Helper T cell (primary cell): ENCODE measurements around a stretch of chr2.

- PRO-cap, 2 experiments: no peak in any of the 2 experiments
Observed at GRCh38 chr2:648456-648680, 28.8 kb downstream of the TMEM18 start.

- PRO-cap, 2 experiments: no peak in any of the 2 experiments
Observed at GRCh38 chr2:694949-695611, 17.9 kb upstream of the TMEM18 start.

GRCh38 chr2:909484-910574 is 40.8 kb upstream of the SNTG2 start:
- PRO-cap, 2 experiments: no peak in any of the 2 experiments

DNA sequence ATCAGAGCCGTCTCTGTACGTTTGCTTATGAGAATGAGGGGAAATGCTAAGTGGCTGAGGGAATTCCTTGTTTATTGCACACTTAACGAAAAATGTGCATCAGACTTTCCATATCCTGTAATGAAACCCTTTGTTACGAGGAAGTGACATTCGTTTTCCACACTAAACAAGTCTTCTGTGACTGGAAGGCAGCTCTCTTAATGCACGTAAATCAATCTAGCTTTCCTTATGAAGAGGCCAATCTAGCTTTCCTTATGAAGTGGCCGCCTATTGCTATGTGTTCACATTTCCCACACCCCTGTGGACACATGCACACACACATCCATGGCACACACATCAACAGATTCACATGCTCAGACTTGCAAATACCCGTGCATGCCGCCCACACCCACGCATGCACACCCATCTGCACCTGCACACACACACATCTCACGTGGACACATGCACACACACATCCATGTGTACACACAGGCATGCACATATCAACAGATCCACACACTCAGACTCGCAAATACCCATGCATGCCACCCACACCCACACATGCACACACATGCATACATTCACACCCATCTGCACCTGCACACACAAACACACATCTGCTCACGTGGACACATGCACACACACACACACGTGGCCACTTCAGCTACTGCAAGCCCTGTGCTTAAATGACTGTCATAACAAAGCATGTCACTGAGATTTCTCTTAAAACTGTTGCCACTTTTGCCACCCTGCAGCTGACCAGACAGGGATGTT is 186.4 kb downstream of the SNTG2 start:
- PRO-cap, 2 experiments: no peak in any of the 2 experiments

DNA sequence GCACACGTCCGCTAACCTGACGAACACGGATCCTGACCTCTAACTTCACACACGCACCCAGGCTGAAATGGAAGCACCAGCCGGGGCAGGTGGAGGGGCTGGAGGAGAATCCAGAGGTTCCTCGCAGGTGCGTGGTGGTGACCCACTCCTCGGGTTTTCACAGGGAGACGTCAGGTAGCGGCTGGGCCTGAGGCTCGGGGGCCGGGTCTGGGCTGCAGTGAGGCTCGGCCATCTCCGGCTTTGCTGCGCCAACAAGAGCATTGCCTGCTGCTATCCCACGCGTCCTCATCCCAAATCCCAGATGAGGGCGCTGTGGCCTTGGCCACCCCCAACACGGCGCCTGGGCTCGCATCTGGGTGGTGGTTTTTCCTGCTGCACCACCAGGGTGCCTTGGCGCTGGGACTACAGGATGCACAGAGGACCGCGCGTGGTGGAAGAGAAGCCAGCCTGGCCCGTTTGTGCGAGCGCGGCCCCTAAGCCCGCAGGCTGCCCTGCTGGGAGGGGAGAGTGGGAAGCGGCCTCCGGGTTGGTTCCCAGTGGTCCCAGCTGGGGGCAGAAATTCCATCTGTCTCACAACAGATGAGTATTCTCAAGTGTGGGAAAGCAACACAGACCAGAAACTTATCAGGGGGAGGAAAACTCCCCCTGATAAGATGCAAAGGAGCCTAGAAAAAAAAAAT is 152.4 kb downstream of the PXDN start:
- PRO-cap, 2 experiments: no peak in any of the 2 experiments

GRCh38 chr2:1600767-1601408 is 143.4 kb downstream of the PXDN start:
- PRO-cap, 2 experiments: no peak in any of the 2 experiments

DNA sequence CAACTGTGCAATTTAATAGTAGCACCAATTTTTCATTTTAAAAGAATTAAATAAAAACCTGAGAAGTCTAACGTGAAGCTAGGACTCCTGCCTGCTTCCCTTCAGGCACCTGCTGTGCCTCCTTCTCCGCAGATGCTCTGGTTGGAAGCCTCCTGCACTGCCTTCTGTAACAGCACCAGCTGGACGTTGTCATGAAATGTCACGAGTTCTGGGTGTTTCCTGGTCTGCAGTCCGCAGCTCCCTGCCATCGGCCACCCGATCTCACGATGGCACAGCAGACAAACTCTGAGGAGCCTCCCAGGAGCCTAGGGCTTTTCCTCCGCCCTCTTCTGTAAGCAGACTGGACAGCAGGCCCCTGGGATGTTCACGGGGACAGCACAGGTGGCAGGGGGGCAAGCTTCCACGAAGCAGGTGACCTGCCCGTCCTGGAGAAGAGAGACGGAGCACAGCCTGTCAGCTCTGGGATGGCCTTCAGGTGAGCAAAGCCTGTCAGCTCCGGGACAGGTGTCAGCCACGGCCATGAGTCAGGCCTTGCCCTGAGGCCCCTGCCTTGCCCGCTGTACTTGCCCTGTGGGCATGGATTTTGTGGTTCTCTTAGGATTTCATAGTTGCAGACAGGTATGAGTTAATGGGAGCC is 110.3 kb downstream of the PXDN start:
- PRO-cap, 2 experiments: no peak in any of the 2 experiments

GRCh38 chr2:1704971-1705554 is 39.3 kb downstream of the PXDN start:
- PRO-cap, 2 experiments: no peak in any of the 2 experiments

DNA sequence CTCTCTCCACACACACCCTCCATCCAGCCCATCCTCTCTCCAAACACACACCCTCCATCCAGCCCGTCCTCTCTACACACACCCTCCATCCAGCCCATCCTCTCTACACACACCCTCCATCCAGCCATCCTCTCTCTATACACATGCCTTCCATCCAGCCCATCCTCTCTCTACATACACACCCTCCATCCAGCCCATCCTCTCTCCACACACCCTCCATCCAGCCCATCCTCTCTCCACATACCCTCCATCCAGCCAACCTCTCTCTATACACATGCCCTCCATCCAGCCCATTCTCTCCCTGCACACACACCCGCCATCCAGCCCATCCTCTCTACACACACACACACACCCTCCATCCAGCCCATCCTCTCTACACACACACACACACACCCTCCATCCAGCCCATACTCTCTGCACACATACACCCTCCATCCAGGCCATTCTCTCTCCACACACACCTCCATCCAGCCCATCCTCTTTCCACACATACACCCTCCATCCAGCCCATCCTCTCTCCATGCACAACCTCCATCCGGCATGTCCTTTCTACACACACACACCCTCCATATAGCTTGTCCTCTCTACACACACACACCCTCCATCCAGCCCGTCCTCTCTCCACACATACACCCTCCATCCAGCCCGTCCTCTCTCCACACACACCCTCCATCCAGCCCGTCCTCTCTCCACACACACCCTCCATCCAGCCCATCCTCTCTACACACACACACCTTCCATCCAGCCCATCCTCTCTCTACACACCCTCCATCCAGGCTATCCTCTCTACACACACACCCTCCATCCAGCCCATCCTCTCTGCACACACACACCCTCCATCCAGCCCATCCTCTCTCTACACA is 82.8 kb downstream of the EIPR1 start:
- PRO-cap, 2 experiments: no peak in any of the 2 experiments

- PRO-cap, 2 experiments: no peak in any of the 2 experiments
Observed at GRCh38 chr2:3378164-3378436, 482 bp upstream of the EIPR1 start.

GRCh38 chr2:3399812-3400438 is 20.4 kb downstream of the TRAPPC12 start:
- PRO-cap, 2 experiments: no peak in any of the 2 experiments

DNA sequence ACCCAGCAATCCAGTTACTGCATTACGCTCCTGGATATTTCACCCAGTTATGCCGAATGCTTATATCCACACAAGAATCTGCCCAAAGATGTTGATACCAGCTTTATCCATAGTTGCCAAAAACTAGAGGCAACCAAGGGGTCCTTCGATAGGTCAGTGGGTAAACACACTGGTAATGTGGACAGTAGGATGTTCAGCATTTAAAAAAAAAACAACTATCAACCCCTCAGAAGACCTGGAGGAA is 40.4 kb downstream of the TRAPPC12 start:
- PRO-cap, 2 experiments: no peak in any of the 2 experiments

DNA sequence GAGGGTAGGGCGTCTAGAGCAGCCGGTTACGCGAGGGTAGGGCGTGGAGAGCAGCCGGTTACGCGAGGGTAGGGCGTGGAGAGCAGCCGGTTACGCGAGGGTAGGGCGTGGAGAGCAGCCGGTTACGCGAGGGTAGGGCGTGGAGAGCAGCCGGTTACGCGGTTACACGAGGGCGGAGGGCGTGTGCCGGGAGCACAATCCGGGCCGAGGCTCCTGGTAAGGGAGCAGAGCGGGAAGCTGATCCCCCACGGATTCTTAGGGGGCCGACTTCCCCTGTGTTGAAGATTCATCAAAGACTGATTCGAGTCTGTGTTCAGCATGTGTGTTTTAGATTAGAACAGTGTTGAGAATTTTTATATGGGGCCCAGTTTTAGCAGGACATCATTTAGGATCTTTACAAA is 69.1 kb downstream of the TRAPPC12 start:
- PRO-cap, 2 experiments: no peak in any of the 2 experiments

GRCh38 chr2:3465575-3466500 is 53.5 kb downstream of the ADI1 start:
- PRO-cap, 2 experiments: no peak in any of the 2 experiments

GRCh38 chr2:3563479-3564111 is 5.5 kb upstream of the RNASEH1 start:
- PRO-cap, 2 experiments: no peak in any of the 2 experiments

DNA sequence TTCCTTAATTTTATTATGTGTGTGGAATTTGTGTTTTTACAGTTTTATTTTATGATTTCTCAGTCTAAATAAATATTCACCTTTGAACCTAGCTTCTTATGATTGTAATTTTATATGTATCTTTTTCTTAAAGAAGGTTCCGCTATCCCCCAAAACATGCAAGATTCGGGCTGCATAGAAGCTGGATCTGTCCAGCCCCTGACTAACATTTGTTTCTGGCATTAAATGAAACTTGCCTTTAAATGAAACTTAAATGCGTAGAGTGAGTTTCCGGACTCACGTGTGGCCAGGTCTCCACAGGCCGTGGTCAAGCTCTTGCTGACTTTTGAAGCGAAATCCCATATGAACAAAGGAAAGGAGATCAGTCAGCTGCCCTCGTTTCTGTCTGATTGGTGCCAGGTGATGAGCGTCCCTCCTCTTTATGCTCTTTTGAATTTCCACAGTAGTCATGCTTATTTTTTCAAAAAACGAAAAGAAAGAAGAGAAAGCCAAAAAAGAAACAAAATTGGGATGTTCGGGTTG is 509 bp upstream of the COLEC11 start:
- PRO-cap, 2 experiments: no peak in any of the 2 experiments

DNA sequence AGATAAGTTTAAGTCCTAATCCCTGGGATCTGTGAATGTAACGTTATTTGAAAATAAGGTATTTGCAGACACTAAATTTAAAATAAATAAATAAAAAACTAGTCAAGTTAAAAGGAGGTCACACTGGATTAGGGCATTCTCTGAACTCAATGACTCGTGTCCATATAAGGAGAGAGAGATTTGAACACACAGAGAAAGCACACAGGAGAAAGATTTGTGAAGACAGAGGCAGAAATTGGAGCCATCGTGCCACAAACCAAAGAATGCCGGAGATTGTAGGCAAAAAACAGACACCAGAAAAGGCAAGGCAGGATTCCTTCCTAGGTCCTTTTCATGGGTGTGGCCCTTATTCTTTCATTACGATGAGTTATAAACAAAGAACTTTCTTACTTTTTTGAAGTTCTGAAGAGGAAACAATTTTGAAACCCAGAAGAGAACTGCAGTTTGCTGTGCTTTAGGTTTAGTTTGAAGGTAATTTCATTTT is 981.6 kb downstream of the DCDC2C start:
- PRO-cap, 2 experiments: no peak in any of the 2 experiments

- PRO-cap, 2 experiments: no peak in any of the 2 experiments
Observed at GRCh38 chr2:5409828-5410554, 282.2 kb upstream of the SOX11 start.

DNA sequence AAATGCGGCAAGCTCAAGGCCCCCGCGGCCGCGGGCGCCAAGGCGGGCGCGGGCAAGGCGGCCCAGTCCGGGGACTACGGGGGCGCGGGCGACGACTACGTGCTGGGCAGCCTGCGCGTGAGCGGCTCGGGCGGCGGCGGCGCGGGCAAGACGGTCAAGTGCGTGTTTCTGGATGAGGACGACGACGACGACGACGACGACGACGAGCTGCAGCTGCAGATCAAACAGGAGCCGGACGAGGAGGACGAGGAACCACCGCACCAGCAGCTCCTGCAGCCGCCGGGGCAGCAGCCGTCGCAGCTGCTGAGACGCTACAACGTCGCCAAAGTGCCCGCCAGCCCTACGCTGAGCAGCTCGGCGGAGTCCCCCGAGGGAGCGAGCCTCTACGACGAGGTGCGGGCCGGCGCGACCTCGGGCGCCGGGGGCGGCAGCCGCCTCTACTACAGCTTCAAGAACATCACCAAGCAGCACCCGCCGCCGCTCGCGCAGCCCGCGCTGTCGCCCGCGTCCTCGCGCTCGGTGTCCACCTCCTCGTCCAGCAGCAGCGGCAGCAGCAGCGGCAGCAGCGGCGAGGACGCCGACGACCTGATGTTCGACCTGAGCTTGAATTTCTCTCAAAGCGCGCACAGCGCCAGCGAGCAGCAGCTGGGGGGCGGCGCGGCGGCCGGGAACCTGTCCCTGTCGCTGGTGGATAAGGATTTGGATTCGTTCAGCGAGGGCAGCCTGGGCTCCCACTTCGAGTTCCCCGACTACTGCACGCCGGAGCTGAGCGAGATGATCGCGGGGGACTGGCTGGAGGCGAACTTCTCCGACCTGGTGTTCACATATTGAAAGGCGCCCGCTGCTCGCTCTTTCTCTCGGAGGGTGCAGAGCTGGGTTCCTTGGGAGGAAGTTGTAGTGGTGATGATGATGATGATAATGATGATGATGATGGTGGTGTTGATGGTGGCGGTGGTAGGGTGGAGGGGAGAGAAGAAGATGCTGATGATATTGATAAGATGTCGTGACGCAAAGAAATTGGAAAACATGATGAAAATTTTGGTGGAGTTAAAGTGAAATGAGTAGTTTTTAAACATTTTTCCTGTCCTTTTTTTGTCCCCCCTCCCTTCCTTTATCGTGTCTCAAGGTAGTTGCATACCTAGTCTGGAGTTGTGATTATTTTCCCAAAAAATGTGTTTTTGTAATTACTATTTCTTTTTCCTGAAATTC is 1.4 kb downstream of the SOX11 start:
- PRO-cap, 2 experiments: no peak in any of the 2 experiments

DNA sequence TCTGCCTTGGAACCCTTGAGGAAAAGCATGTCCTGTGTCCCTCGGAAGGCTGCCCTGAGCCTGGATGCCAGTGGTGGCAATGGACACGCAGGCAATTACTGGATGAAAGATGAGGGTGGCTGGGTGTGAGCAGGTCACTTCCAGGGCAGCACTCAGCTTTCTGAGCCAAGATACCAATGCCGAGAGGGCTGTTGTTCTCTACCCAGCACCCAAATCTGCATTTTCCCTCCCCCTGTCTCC is 234.7 kb downstream of the SOX11 start:
- PRO-cap, 2 experiments: no peak in any of the 2 experiments